Non-pigmented ciliary epithelial cell (primary cell): ENCODE measurements around the genes ATP1B1, SELP, SCYL3 and KIFAP3.

DNA sequence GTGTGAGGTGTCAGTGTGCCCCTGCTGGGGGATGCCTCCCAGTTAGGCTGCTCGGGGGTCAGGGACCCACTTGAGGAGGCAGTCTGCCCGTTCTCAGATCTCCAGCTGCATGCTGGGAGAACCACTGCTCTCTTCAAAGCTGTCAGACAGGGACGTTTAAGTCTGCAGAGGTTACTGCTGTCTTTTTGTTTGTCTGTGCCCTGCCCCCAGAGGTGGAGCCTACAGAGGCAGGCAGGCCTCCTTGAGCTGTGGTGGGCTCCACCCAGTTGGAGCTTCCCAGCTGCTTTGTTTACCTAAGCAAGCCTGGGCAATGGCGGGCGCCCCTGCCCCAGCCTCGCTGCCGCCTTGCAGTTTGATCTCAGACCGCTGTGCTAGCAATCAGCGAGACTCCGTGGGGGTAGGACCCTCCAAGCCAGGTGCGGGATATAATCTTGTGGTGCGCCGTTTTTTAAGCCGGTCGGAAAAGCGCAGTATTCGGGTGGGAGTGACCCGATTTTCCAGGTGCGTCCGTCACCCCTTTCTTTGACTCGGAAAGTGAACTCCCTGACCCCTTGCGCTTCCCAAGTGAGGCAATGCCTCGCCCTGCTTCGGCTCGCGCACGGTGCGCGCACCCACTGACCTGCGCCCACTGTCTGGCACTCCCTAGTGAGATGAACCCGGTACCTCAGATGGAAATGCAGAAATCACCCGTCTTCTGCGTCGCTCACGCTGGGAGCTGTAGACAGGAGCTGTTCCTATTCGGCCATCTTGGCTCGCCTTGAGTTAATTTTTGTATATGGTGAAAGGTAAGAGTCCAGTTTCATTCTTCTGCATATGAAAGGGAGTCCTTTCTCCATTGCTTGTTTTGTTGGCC is 73.7 kb downstream of the TBX19 start:
- RRBS, result no CpG with 5 or more reads among the region's 37 CpGs

GRCh38 chr1:168439806-168440291 is 103.9 kb downstream of the XCL2 start:
- RRBS, result no CpG with 5 or more reads among the region's 12 CpGs

DNA sequence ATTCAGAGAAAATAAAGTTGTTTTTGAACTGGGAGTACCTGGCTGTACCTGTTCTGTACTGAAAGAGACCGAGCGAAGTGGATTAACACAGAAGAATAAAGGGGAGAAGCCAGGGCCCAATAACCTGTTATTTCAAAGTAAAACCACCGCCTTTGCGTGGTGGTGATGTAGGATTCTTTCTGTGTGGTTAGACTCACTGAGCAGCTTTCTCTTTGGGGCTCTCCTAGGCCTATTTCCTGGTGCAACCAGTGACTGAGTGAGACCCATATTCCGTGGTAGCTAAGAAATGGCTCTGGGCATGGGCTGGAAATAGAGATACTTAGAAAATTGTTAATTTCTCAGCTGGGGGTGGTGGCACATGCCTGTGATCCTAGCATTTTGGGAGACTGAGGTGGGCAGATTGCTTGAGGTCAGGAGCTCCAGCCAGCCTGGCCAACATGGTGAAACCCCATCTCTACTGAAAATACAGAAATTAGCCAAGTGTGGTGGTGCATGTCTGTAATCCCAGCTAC is 99.8 kb downstream of the XCL2 start:
- RRBS, result no CpG with 5 or more reads among the region's 5 CpGs

- RRBS, result no CpG with 5 or more reads among the region's 3 CpGs
These were observed 46.5 kb downstream of the XCL1 start for GRCh38 chr1:168622845-168623316.

DNA sequence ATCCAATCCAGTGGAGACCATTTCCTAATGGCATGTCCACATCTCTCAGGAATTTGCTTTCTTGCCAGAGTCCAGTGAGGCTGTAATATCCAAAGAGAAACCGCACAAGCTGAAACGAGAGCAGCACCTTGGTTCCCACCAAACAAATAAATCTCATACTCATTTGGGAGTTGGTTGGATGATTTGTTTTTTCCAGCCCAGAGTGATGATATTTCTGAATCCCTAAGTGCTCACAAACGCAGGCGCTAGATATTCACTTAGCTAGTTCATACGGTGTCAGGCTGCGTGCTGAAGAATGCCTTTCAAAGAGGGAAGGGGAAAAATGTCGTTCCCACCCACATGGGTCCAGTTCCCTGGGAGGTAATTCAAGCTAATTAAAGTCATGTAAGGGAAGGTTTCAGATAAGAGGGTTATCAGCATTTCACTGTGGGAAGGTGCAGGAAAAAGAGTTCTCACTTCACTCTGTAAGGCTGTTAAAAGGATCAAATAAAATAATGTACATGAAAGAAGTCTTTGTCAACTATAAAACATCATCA is 19.5 kb downstream of the DPT start:
- RRBS, result no CpG with 5 or more reads among the region's 7 CpGs

DNA sequence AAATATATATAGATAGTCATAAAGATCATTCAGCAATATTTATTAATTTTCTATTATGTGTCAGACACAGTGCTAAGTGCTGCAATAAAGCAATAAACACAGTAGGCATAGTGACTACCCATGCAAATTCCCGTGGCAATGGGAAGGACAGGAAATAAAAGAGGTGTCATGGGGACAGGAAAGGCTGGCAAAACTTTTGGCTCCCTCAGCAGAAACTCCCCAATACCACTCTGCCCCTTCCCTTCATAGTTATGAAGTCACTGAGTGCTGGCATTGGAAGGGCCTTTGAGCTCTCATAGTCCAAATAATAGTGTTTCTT is 104.3 kb upstream of the DPT start:
- RRBS, result no CpG with 5 or more reads among the region's 1 CpG

GRCh38 chr1:169106261-169107027 is at the start of gene ATP1B1:
Gene ATP1B1 (plus strand): TSS chr1:169106690.
- RRBS, result 1% methylated on average over 26 of the region's 92 CpGs

DNA sequence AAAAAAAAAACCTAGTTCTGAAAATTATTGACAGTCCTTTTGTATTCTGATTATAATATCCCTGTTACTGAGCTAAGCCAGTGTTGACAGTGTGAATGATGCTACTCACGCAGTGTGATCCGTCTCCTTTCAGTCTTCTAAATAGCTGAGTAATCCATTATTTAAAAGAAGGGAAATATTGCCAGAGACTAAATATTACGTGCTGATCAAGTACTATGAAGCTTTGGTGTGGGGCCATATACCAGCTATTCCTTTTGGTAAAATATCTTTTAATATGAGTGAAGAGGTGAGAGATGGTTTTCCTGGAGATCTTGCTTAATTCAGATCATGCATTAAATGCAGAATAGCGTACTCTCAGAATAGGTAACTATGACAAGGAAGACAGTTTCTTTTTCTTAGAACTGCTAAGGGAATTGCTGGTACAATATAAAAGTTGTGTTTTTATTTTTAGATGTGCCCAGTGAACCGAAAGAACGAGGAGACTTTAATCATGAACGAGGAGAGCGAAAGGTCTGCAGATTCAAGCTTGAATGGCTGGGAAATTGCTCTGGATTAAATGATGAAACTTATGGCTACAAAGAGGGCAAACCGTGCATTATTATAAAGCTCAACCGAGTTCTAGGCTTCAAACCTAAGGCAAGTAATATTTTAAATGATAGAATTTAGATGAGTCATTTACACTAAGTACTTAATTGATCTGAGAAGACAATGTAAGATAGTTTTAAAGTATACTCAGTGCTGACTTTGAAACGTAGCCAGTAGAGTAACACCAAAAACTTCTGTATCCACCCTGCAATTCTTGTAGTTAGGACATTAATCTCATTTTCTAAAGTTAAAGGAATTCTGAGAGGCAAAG is 20.5 kb downstream of the ATP1B1 start:
- RRBS, result no CpG with 5 or more reads among the region's 11 CpGs

- RRBS, result no CpG with 5 or more reads among the region's 9 CpGs
These were observed 24.8 kb downstream of the ATP1B1 start for GRCh38 chr1:169131247-169131699.

- RRBS, result no CpG with 5 or more reads among the region's 2 CpGs
These were observed at the start of gene SELP for GRCh38 chr1:169629856-169630467. Gene SELP (minus strand): TSS chr1:169630124.

GRCh38 chr1:169727171-169727698 is 6.6 kb downstream of the SELE start:
- RRBS, result no CpG with 5 or more reads among the region's 7 CpGs

- RRBS, result 1% methylated on average over 23 of the region's 85 CpGs
These were observed at the start of gene SCYL3 for GRCh38 chr1:169893163-169894100. Gene SCYL3 (minus strand): TSS chr1:169893896.

- RRBS, result 1% methylated on average over 8 of the region's 45 CpGs
These were observed at the start of gene KIFAP3 for GRCh38 chr1:170073769-170075029. Gene KIFAP3 (minus strand): TSS chr1:170074695.

GRCh38 chr1:170200987-170201450 is 55.3 kb downstream of the NTMT2 start:
- RRBS, result no CpG with 5 or more reads among the region's 1 CpG

GRCh38 chr1:170218312-170218793 is 72.6 kb downstream of the NTMT2 start:
- RRBS, result no CpG with 5 or more reads among the region's 2 CpGs

- RRBS, result no CpG with 5 or more reads among the region's 1 CpG
These were observed 5.3 kb downstream of the GORAB start for GRCh38 chr1:170537234-170537639.

DNA sequence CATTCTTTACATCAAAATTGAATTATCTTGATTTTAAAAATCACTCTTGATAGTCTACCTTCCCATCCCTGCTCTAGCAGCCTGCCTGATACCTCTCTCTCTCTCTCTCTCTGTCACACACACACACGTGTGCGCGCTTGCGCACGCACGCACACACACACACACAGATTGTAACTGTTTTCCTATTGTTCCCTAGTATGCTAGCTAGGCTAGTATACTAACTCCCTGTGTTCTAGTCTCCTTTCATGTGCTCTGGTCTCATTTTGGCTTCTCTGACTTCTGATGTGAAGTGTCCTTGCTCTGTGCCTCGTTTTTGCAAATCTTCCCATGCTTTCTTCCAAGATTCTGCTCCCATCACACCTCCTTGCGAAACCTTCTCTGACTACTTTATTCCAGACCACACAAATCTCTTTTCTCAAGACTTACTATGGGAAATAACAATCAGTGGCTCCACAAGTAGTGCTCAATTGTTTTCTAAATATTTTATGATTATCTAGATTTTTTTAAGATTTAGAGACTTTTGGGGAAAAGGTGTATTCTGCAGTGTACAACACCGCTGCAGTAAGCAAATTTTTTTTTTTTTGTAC is 10.3 kb downstream of the PRRX1 start:
- RRBS, result no CpG with 5 or more reads among the region's 9 CpGs

DNA sequence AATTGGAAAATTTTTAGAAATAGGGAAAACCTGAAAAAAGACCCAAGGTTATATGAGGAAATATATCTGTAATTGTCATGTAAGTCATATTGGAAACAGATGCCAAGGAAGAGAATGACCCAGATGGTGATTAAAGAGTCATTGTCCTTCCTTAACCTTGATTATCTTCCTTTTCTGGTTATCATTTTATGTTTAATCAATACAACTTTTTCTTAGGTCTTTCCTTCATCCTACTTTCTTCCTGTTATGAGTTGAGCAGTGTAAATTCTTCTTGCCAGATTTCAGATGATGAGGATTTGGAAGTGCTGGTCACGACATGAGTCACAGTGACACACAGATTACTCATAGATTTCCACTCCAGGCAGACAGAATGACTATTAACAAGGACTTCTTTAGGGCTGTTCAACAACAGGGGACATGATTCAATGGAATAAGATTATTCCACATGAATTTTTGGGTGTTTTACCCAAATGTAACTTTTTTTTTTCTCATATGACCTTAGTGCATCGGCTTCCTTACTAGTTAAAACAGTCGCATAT is 44.0 kb downstream of the PRRX1 start:
- RRBS, result no CpG with 5 or more reads among the region's 3 CpGs

- RRBS, result no CpG with 5 or more reads among the region's 4 CpGs
These were observed 48.9 kb upstream of the MROH9 start for GRCh38 chr1:170886350-170886888.